SK-N-DZ (cell line): ENCODE measurements around a stretch of chr4.

RAMPAGE:
- cytosol, long total RNA = no peak
- nucleus, long total RNA = no peak
These were observed 13.3 kb upstream of the TMEM144 start for GRCh38 chr4:158196845-158197542.

DNA sequence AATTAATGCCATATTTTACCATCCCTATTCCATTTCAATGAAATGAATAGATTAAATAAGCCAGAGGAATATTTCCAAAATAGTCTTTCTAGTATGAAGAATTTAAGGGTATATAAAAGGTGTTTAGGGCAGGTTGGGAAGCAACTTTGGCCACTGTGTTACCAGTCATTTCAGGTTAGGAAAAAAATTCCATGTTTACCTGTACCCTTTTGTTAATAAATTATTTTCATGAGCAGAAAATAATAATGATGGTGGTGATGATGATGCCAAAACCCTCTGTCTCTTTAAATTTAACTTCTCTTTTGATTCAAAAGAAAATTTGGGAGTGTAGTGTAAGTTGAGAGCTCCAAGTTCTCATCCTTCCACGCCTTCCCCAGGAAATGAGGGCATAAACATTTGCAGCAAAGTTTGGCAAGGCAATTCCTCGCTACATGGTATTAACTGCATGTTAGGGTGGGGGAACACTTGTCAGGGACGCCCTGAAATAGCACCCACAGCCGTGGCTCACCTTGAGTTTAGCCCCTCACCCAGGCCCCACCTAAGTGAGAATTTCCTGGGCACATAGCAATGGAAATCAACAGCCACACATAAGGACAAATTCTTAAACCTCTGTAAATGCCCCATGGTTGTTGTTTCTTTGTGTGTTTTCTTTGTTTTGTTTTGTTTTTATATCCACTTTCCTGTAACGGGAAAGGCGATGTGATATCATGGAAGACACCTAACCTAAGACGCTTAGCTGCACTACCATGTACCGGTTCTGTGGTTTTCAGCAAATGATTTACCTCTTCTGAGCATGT lies 1.8 kb downstream of the RXFP1 start:
RAMPAGE:
- cytosol, long total RNA = no peak
- nucleus, long total RNA = no peak

DNA sequence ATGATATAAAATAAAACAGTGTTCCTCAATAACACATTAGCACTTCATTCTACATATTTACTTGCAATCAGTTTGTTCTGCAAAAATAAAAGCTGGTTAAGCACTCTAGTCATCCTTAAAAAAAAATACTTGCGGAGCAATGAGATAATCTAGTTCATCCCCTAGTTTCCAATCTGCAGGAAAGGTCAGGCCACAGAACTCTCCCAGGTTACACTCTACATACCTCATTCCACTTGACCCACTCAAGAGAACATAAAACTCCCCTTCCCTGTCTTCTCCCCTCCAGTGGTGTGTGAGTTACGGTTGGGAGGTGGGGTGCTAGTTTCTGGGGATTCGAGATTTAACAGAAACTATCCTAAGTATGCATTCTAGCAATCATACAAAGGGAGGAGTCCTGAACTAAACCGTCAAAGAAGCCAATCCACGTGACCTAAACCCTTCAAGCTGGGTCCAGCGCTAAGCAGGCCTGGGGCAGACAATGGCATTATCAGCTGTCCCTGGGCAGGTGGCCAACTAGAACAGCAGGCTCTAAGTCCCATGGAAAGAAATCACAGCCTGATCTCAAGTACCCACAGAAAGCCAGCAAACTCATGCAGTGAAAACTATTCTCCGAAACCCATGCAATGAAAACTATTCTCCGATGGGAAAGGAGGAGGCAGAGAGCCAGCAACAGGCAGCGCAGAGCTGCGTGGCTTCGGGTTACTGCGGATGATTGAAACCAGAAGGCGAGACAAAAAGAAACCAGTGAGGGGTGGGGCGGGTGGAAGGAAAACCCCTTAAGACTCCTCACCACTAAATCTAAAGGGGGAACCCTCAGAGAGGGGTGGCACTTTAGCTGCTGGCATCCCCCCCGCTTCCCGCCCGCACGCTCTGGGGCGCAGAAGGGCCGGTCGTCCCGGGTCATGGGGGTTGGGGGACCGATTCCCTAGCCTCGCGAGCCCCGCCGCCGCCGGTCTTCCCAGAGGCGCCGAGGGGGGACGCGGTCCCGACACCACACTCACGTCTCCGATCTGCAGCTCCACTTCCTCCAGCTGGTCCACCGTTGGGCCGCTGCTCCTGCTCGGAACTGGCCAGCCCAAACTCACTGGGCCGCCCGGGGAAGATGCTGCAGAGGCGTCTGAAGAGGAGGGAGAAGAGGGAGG lies 701 bp downstream of the C4orf46 start:
RAMPAGE:
- cytosol, long total RNA = no peak
- nucleus, long total RNA = no peak

RAMPAGE:
- cytosol, long total RNA = no peak
- nucleus, long total RNA = no peak
These were observed 882 bp downstream of the FNIP2 start for GRCh38 chr4:158769788-158770028.

GRCh38 chr4:158809805-158810611 lies 41.2 kb downstream of the FNIP2 start:
RAMPAGE:
- cytosol, long total RNA = no peak
- nucleus, long total RNA = no peak

DNA sequence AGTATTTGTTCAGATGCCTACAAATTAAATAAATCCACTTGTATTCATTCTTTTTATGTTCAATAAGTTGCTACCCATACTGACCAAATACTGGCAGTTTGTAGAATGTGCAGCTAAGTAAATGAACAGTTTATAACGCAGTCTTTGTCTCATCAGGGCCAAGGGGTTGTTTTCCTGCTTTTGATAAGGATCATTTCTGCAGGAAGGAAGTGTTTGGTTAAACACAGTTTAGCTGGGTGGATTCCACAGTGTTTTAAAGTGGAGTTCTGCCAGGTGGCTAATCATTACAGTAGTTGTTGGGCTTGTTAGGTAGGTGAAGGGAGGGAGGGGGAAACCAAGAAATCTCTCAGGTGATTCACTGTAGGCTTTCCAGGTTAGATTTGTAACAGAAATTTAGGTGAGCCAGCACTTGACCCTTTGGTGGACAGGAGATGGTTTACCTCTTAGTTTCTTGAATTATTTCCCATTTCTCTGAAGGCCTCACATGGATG lies 58.0 kb downstream of the FNIP2 start:
RAMPAGE:
- cytosol, long total RNA = no peak
- nucleus, long total RNA = no peak

GRCh38 chr4:159010531-159011386 lies 24.3 kb downstream of the C4orf45 start:
RAMPAGE:
- cytosol, long total RNA = no peak
- nucleus, long total RNA = no peak

GRCh38 chr4:159216065-159216613 lies 113.3 kb downstream of the RAPGEF2 start:
RAMPAGE:
- cytosol, long total RNA = no peak
- nucleus, long total RNA = no peak

DNA sequence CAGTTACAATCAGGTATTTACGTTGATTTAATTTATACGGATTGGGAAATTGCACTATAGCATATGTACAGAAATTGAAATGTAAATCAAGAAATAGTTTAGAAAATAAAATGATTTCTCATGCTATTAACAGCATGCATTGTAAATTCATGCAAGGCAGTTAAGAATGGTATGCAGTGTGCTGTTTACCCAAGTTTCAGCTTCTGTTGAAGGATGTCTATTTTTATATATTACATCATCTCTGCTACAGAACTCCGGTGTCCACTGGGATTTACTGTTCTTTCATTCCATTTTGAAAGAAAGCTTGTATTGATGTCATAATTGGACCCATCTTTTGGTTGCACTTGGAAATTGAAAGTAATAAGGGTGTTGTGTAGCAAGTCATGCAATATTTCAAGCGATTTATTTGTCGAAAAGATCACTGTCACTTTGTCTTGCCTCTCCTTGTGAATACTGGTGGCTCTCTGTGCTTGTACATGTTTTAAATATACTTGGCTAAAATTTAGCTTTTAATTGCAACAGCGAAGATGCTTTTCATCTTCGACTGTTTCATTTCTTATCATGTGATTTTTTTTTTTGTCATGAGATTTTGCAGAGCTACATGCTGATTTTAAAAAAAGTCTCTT lies 145.9 kb downstream of the RAPGEF2 start:
RAMPAGE:
- cytosol, long total RNA = no peak
- nucleus, long total RNA = no peak

RAMPAGE:
- cytosol, long total RNA = no peak
- nucleus, long total RNA = no peak
These were observed 160.0 kb downstream of the RAPGEF2 start for GRCh38 chr4:159262834-159263264.

DNA sequence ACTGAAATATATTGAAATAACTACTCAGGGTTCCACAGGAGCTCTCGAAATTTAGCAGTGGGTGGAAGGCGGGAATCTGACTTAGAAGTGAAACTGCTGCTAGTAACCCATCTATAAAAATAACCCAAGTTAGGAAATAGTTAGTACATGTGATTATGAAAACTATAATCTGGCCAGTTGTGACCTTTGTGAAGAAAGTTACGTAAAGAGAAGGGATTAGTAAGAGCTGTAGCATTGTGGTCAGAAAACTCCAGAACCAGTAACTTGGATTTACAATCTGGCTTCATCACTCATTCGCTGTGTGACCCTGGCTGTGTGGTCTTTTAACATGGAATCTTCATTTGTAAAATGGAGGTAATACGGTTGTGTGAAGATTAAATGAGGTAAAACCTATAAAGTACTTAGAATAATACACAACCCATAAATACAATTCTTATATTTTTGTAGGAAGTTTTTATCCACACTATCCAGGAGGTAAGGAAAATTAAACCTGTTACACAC lies 175.6 kb downstream of the RAPGEF2 start:
RAMPAGE:
- cytosol, long total RNA = no peak
- nucleus, long total RNA = no peak

RAMPAGE:
- cytosol, long total RNA = no peak
- nucleus, long total RNA = no peak
These were observed 226.7 kb downstream of the RAPGEF2 start for GRCh38 chr4:159329378-159330142.

DNA sequence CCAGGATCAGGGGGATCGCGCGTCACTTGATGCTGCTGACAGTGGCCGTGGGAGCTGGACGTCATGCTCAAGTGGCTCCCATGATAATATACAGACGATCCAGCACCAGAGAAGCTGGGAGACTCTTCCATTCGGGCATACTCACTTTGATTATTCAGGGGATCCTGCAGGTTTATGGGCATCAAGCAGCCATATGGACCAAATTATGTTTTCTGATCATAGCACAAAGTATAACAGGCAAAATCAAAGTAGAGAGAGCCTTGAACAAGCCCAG lies 250.6 kb downstream of the RAPGEF2 start:
RAMPAGE:
- cytosol, long total RNA = no peak
- nucleus, long total RNA = no peak

DNA sequence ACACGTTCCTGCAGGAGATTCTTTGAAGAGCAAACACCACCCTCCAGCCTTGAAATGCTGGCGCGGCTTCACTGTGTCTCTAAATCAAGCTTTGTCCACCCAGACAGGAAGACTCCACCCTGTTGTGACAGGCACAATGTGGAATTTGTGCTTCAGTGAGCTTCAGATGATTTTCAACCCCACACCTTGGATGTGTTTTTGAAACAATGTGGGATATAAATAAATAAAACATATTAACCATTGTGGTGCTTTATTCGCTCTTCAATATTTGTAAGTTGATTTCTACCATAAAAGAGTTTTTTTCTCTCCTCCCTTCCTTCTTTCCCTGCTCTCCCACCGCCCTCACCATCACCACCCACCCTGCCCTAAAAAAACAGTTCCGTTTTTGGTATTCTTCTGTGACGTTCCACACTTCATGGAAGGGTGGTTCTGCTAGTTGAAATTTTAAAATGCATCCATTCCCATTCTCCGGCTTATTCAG lies 264.2 kb downstream of the RAPGEF2 start:
RAMPAGE:
- cytosol, long total RNA = no peak
- nucleus, long total RNA = no peak

DNA sequence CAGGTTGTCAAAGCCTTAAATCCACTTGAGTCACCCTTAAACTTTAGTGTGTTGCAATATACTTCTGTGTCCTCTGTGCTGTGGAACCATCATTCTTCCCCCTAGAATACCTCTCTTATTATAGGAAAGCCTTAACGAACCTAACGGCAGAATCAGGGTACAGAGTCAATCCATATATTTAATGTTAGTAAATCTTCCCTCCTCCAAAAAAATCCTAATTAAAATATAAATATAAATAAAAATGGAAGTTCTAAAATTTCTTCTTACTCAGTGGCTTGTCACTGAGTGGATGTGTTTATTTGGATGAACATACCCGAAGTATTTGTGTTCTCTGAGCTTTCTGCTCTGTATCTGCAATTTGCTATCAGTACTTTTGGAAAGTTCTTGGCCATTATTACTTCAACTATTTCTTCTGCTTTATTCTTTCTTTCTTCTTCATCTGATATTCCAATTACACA lies 19.3 kb upstream of the NAF1 start:
RAMPAGE:
- cytosol, long total RNA = no peak
- nucleus, long total RNA = no peak

DNA sequence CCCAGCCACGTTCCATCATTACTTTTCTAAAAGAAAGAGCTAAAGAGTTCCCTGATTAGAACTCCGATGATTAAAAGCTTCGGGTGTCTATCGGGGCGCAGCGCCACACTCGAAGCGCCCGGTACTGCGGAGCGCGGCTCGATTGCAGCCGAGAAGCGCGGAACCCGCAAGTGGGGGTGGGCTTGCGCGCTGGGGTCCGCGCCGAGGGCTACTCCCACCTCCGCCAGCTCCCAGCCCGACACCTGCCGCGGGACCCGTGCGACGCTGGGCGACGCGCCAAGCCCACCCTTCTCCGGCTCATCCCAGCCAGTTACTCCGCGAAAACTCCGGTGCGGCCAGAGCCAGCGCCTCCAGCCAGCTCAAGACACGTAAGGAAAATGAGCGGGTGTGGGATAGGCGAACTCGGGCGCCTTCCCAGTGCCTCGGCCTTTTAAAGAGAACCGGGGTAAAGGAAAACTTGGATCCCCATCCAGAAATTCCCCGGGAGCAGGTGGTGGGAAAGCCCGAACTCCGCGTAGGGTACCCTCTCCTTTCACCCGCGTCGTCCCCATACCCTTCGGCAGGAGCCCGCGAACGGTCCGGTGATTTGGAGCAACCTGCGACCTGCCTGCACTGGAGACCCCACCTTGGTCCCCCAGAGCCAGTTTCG lies 533 bp downstream of the NPY1R start:
RAMPAGE:
- cytosol, long total RNA = no peak
- nucleus, long total RNA = no peak

GRCh38 chr4:163343469-163343814 lies 250 bp upstream of the NPY5R start:
RAMPAGE:
- cytosol, long total RNA = no peak
- nucleus, long total RNA = no peak

DNA sequence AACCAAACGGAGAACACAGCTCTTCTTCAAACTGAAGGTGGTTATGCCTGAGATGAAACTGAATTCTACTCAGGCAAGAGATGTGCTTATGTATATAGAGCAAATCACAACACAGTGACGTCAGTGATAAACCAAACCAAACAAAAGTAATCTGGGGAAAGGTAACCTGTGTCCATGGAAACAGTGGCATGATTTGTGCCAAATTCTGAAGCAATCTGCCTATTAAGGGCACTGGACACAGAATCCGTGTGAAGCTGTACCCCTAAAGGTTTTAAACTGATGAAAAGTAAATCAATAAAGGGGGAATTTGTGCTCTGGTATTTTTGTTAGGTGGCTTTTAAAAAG lies 38.5 kb downstream of the NPY5R start:
RAMPAGE:
- cytosol, long total RNA = no peak
- nucleus, long total RNA = no peak

RAMPAGE:
- cytosol, long total RNA = no peak
- nucleus, long total RNA = no peak
These were observed 910 bp upstream of the TMA16 start for GRCh38 chr4:163493594-163493965.

GRCh38 chr4:163495842-163496507 lies 1.5 kb downstream of the TMA16 start:
RAMPAGE:
- cytosol, long total RNA = no peak
- nucleus, long total RNA = no peak